Penis (tissue), 1 donor: ENCODE measurements around the genes FAR1 and INSC.

- PRO-cap: no peak
These were observed 22.8 kb downstream of the BTBD10 start for GRCh38 chr11:13439902-13440968.

DNA sequence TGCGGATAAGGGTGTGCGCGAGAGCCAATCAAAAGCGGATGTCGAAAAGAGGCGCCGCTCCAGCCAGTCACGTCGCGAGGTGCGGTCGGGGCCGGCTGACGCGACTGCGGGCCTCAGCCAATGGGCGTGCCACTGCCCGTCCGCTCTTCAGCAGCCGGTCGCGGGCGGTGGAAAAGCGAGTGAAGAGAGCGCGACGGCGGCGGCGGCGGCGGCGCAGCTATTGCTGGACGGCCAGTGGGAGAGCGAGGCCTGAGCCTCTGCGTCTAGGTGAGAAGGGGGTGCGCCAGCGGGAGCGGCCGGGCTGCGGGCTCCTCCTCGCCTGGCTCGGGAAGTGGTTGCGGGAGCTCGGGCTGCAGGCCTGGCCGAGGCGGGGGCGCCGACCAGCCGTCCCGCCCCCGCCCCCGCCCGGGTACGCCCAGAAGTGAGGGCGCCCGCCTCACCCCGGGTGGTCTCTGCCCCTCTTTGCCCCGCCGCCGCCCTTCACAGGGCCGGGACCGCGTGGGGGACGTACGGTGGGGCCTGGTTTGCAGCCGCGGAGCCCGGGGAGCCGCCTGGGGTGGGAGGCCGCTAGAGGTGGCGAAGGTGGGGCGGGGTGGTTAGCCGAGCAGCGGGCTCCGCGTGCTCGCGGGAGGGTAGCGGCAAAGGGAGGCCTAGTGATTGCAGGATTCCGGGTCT lies at the start of gene FAR1:
FAR1 (plus strand) TSS at position 129 of the 675 bp plus-strand sequence.
- PRO-cap: bidirectional peak, plus-strand start at position 172 of the sequence, minus-strand start outside the sequence

DNA sequence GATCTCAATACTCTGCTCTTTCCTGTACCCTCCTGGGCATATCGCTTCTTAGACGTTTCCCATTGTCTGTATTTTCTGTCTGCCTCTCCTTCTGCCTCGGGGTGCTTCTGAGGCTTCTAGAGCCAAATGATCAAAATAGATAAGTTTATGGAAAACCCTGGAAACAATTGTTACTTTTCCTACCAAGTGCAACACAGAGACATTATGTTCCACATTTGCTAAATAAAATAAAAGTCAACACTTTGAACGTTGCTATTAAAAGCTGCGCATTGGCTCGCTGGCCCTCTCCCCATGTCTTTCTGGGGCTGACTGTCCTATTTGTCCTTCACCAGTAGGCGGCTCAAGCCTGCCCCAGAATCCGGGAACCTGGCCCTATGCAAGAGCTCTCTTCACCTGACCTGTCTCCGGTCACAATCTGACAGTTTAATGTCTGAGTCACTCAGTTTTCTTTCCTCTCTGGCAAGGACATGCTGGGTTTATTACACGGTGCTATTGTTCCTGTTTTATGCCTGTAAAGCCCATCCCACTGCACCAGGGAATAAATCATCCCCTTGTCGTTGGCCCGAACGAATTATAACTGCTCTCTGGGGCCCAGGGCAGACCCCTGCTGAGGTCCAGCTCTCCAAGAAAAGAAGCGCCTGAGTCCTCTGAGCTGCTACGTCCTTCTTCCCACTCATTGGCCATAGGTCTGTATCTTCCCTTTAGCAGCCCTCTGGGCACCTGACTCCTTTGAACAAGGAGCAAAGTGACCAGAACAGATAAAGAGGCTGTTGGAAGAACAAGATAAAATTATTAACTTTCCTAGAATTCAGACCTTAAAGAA lies 89.3 kb upstream of the SPON1 start:
- PRO-cap: no peak

DNA sequence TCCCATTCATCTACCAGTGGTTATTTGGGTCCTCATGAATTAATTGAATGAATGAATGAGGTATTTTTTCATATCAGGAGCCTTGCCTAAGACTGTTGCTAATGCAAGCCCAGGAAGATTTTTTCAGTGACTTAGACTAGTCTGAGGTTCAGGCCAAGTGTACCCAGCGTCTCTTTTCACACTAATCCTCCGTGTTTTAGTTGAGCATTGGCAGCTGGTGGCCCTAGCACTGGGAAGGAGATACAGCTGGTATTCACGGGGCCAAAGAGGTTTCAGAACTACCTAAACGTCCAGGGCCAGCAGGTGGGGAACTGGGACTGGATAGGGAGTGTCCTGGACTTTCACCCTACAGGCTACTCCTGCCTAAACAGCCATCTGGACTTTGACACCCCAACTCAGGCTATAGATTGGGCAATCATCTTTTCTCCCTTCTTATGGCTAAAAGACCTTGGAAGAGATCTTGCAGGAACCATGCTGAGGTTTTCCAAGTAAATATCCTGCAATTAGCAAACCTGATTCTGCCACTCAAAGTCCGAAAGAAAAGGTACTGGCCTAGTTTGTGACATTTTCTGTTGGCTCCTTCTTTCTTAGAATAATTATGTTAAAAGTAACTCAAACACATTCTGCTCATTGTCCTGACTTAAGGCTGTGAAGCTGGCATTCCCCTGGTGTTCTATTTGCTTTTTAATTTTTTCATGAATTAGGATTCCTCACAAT lies 2.8 kb downstream of the SPON1 start:
- PRO-cap: no peak

DNA sequence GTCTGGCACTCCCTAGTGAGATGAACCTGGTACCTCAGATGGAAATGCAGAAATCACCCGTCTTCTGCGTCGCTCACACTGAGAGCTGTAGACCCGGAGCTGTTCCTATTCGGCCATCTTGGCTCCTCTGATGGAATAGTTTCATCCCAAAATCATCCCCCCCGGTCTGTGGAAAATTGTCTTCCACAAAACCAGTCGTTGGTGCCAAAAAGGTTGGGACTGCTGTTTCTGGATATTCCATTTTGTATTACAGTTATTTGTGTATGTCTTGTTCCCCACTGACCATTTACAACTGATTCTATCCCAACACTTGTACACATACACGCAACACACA lies 9.6 kb upstream of the PDE3B start:
- PRO-cap: no peak

GRCh38 chr11:14764958-14765790 lies 121.6 kb downstream of the PDE3B start:
- PRO-cap: no peak

- PRO-cap: no peak
These were observed 3.0 kb upstream of the CYP2R1 start for GRCh38 chr11:14895004-14895414.

DNA sequence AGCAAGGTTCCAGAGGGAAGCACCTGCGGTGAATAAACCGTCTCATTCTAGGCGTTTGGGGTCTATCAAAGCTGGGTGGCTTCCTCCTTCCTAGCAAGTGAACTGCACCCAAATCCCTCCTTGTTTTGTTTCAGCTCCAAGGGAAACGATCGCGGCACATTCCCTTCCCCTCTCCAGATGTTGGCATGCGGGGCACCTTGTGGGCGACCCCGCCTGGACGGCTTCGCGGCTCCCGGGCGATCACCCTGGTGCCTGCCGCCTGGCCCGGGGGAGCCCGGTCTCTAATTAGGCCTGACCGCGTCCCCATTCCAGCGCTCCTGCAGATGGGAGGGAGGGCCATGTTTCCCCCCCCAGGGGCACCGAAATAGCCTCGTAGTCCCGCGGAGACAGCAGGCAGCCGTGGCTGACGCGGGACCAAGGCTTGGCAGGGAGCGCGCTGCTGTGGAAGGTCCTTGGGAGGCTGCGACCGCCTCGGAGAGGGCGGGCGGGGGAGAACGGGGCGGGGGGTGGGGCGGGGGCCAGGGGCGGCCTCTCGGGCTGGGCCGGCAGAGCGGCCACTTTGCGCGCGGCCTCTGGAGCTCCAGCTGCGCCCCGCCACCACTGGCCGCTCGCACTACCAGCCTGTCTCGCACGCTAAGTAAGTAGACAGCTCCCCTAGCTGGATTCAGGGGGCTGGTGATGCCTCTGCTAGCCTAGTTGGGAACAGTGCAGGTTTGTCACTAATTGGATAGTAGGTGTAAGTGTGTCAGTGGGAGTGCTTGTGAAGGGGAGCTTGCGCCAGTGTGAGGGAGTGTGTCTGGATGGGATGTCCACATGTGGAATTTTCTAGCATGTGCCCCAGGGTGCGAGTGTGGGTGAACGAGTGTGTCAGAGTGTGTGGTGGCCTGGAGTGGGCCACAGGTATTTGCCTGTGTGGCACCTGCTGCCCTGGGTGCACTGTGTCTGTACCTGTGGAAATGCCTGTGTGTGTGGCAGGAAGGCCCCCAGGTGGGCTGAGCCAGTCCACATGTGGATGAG lies at the start of gene INSC:
INSC (plus strand) TSS at position 557 of the 1,017 bp plus-strand sequence.
- PRO-cap: bidirectional peak, plus-strand start at position 557 of the sequence, minus-strand start at position 419 of the sequence

- PRO-cap: no peak
These were observed 80.3 kb downstream of the INSC start for GRCh38 chr11:15195096-15195417.

DNA sequence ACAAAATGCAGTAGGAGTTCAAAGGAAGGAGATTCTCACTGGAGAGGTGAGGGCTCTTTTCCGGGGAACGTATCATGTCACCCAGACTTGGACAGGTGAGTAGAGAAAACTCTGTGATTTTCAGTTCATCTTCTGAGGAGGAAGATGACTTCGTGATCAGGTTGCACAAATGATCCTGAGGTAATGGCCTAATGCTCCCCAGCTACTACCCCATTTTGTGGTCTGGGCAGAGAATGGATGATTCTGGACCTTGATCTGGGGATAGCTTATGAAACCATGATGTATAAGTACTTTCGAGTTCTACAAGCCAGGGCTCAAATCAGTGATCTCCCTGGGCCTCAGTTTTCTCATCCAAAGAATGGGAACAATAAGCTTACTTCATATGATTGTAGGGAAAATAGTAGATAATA lies 319.2 kb downstream of the INSC start:
- PRO-cap: no peak

- PRO-cap: no peak
These were observed 437.6 kb downstream of the INSC start for GRCh38 chr11:15552134-15552987.

DNA sequence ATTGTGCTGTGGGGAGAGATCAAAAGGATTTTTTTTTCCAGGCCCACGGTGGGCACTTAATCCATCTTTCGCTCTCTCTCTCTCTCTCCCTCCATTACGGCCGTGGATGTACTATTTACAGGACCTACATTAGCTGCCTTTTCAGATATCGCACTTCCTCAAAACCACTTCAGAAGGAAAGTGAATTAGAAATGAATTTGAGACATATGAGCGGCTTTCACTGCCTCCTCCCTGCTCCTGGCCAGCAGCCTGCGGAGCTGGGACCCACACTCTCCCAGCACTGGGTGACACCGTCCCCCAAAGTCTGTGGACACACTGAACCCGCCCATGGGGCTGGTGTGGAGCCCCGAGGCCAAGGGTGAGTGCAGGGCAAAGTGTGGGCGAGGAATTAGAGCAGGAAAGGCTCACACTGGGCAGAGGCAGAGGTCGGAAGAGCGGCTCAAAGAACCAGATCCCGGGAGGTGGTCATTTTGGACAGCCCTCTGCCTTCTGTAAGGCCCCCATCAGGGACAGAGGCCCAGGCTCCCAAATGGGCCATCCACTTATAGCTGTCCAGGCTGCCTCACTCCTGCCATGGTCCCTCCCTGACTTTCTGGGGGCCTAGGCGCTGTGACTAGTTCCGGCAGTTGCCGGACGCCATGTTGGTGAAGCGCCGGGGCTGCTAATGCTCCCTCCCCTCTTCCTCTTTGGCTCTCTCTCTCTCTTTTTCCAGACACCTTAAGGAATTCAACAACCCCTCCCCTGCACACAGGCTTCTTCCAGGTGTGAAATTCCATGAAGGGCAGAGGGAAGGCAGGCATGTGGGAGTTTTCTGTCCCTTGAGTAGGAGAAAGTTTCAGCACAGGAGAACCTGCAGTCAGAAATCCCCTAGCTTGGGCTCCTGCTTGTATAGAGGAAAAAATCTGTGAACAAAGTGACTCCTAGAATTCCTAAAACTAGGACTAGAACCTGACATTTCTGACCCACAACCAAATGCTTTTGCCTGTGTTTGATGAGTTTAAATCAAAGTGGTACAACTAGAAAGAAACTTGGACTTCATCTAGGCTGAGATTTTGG lies 445.7 kb downstream of the SOX6 start:
- PRO-cap: no peak

GRCh38 chr11:16111580-16112277 lies 244.6 kb downstream of the SOX6 start:
- PRO-cap: no peak

DNA sequence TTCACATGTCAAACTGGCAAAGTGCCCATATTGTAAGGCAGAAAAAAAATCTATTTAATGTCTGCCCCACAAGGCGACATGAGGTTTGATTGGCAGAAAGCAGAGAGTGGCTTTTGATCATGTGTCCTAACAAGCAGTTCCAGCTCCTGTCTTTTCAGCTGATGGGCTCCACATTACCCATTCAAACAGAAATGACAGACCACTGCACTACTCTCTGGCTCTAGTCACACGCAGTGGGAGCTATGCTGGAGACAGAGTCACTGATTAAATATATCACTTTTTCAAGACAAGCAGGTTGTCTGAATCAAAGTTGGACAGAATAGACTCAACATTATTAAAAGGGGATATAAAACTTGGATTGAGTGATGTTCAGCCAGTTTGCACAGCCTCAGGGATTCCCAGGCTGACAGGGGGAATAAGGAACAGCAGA lies 58.9 kb downstream of the SOX6 start:
- PRO-cap: no peak

DNA sequence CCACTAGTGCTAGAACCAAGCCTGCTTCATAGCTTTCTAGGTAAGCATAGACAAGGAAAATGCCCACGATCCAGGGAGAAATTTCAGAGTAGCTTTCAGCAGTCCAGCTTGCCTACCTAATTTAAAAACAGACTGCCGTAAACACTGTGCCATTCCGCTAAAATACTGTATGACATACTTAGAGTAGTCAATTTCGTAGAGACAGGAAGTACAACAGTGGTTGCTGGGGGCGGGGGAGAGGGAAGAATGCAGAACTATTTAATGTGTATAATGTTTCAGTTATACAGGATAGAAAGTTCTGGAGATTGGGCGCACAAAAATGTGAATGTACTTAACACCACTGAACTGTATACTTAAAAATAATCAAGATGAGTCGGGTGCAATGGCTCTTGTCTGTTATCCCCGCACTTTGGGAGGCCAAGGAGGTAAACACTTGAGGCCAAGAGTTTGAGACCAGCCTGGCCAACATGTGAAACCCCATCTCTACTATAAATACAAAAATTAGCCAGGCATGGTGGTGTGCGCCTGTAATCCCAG lies 56.8 kb downstream of the C11orf58 start:
- PRO-cap: no peak

- PRO-cap: no peak
These were observed 62.6 kb downstream of the C11orf58 start for GRCh38 chr11:16801064-16801448.

GRCh38 chr11:16825718-16826133 lies 87.3 kb downstream of the C11orf58 start:
- PRO-cap: no peak

DNA sequence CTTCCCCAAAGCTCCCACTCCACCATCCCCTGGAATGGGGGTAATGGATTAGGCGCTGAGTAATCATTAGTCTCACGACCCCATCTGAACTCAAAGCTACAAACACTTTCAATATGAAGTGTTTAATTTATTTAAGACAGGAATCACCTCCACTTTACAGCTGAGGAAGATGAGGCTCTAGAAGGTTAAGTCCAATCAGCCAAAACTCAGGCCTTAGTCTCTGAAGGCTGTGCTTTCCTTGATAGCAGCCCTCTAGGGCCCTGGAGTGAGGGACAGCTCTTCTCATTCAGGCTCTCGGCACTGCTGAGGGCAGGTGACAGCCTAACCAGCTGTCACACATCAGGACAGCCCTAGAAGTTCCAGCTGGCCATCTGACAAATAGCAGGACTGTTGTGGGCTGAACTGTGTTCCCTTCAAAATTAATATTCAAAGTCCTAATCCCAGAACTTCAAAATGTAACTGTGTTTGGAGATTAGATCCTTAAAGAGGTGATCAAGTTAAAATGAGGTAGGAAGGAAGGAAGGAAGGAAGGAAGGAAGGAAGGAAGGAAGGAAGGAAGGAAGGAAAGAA lies 108.4 kb downstream of the PLEKHA7 start:
- PRO-cap: no peak

- PRO-cap: no peak
These were observed 95.9 kb downstream of the PLEKHA7 start for GRCh38 chr11:16917935-16919052.

DNA sequence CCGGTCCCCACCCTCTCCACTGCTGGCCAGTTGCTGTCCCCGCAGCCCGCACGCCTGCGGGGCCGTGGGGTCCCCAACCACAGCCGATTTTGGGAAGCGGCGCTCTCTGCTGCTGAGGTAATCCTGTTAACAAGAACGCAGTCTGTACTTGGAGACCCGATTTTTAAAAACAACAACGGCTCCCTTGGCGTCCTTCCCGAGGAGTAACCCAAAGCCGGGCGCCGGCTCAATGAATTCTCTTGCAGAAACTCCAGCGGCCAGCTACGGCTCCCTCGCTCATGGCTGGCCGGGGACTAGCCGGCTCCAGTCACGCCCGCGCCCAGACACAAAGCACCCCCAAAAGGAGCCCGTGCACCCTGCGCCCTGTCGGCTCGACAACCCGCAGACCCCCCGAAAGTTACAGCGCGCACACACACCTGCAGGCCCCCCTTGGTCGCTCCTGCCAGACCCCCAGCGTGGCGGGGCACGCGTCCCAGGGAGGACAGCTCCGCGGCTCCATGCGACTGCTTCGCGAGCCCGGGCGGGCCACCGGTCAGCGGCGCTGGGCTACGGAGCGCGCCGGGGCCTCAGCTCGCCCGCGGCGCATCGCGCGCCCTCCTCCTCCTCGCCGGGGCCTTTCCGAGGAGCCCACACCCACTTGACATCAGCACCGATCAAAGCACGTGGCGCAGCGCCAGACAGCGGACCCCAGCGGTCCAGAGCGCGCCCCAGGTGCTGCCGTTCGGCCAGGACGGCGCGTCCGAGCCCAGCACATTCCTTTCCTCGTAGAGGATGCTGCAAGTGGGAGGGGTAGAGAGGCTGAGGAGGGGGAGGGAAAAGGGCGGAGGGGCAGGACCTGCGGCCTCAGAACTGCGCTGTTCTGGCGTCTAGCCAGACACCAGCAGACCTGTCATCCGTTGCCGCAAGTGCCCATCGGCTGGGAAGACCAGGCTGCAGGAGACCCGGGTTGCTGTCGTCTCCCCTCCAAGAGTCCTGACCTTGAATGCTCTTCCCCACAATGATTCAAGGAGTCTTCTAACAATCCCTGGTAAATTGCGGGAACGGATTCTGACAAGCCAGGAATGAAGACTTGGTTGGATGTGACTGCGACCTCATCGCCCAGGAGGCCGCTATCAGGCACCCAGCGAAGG lies 88.7 kb downstream of the PLEKHA7 start:
- PRO-cap: unidirectional peak, minus-strand start at position 764 of the sequence